Prostate gland (tissue), 2 donors: ENCODE data around the gene BTBD8.

- PRO-cap, result no peak
- RAMPAGE, long total RNA, 2 experiments, result start-site peak on the minus strand in 1 of 2 experiments, at chr1:91830038-91830701 at its widest, 5 reads per replicate
Observed at GRCh38 chr1:91830016-91830655, 55.8 kb downstream of the TGFBR3 start.

DNA sequence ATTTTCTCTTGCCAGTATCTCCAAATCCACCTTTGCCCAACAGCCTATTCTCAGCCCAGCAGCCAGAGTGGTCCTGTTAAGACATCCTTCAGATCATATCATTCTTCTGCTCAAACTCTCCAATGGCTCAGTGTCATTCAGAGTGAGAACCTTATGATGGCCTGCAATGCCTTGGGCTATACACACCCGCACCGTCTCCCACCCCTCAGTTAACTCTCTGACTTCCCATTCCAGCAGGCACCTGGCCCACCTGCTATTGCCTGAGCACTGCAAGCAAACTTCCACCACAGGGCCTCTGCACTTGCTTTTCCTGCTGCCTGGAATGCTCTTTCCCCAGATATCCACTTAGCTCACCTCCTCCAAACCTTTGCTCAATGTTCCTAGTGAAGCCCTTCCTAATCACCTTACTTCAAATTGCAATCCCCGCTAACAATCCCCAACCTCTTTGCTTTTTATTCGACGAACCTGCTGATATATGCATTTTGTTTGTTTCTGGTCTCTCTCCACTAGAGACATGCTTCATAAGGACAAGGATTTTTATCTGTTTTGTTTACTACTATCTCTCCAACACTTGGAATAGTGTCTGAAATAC, 36.7 kb downstream of the TGFBR3 start:
- PRO-cap, result no peak
- RAMPAGE, long total RNA, 2 experiments, result no peak in any of the 2 experiments

DNA sequence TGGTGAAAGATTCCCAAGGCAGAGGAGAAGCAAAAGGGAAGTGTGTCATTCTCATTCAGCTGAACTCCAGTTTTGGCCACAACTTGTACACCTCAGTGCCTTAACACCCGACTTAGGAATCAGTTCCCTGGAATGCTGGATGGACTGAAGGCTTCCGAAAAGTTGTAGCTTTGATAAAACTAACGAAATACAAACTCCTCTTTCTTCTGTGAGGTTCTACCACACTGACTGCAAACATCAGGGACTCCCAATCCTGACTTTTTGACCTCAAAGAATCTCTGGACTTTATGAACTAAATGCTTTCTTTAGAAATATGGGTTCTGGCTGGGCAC, 21.4 kb downstream of the TGFBR3 start:
- PRO-cap, result no peak
- RAMPAGE, long total RNA, 2 experiments, result no peak in any of the 2 experiments

DNA sequence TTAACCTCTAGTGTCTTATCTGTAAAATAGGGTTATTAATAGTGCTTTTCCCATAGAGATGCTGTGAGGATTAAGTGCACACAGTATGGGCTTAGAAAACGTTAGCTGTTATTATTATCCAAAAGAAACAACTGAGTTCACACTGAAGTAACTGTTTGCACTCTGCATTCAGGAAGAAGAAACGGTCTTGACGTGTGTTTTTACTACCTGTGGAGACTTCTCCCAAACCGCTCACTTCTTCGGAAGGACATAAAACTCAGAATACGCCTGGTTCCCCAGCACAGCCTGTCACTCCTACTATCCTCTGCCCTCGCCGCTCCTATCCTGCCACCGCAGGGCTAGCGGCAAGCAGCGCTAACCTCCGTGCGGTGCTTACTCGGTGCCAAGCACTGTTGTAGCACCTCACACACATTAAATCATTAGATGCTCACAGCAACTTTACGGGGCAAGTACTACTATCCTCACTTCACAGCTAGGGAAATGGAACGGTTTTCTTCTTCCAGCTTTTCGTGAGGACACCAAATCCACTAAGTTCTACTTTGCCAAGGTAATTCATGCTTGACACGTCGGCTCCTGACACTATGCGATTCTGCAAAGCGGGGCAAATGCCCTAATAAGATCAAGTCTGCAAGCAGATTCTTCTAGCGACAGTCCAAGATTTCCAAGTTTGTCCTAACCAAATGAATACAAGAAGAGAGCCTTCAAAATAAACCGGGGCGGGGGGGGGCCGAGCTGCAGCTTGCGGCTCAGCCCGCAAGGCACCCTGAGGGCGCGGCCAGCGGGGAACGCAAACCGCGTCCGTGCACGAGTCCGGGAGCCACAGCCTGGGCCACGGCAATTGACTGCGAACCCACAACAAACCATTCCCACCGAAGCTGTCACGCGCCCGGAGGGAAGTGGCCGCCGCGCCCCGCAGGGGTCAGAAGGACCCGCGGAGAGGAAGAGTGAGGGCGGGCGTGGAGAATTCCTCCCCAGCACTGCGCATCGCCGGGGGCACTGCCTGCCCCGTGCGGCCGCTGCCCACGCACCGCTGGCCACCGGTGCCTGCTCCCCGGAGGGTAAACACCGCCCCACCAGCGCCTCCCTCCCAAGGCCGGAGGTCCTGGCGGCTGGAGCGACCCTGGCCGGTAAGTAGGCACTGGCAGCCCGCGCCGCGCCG, 927 bp downstream of the TGFBR3 start:
- PRO-cap, result bidirectional peak, plus-strand start at position 790 of the sequence, minus-strand start at position 529 of the sequence
- RAMPAGE, long total RNA, 2 experiments, result no peak in any of the 2 experiments

GRCh38 chr1:92079735-92081144, at the start of gene BTBD8:
BTBD8 (plus strand) TSS chr1:92080345.
- PRO-cap, result unidirectional peak, plus-strand start at chr1:92080340; bidirectional peak, plus-strand start at chr1:92080565, minus-strand start at chr1:92080422
- RAMPAGE, long total RNA, 2 experiments, result start-site peak on the plus strand in 1 of 2 experiments, at chr1:92080336-92080346 at its widest, 29 reads per replicate

DNA sequence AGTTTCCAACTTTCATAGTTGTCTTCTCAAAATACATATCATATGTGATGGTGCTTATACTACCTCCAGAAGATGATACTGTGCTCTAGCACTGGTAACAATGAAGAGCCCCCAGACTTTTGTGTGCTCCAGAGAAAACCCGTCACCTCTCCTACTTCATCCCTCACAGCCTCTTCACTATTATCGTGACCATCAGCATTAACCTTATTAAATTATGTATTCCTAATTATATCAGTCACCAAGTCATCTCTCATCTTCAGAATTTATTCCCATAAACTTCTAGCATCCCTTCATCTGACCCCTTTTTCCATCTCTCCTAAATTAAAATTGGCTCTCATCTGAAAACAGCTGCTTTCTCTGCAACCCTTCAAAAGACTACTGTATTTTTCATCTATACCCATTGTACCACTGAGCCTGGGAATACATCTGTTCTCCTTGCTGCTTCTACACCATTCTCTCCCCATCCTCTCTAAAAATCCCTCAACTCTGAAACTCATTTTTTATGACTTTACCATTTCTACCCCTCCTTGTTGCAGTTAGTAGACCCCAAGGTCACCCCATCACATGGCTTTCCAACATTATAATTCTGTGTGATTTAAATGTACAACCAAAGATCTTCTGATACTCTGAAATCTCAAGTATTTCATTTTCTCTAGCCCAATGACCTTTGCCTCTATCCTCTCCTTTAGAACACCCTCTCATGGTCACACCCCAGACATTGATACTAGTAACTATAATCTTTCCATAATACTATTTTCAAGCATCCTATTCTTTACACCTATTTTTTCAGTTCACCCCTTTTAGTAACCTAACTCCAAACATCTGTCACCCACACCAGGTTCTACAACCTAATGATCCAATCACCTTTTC, 20.3 kb downstream of the GLMN start:
- PRO-cap, result no peak
- RAMPAGE, long total RNA, 2 experiments, result no peak in any of the 2 experiments

DNA sequence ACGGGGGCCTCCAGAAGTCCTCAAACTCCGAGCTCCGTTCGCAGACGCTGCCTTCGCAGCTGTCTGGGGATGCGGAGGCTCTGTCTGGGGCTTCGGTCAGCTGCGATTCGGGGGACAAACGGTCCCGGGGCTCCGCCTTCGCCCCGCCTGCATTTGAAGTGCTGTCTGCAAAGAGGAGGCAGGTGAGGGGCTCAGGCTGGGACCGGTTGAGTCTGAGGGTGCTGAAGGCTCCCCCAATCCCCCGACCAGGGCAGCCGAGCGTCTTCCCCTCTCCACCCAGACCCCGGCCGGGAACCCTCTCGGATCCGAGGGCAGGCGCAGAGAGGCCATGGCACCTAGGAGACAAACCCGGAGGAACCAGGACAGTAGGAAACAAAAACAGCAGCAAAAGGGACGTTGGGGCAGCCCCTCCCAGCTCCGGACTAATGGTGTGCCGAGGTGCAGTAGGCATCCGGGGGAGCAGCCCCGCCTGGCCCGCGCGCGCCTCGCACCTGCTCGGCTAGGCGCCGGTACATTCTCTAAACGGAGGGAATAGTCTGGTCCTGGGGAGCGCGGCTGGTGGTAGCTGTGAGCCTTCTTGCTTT, 3.8 kb downstream of the GFI1 start:
- PRO-cap, result no peak
- RAMPAGE, long total RNA, 2 experiments, result no peak in any of the 2 experiments

GRCh38 chr1:92857730-92858176, 25.9 kb downstream of the RPL5 start:
- PRO-cap, result no peak
- RAMPAGE, long total RNA, 2 experiments, result no peak in any of the 2 experiments

DNA sequence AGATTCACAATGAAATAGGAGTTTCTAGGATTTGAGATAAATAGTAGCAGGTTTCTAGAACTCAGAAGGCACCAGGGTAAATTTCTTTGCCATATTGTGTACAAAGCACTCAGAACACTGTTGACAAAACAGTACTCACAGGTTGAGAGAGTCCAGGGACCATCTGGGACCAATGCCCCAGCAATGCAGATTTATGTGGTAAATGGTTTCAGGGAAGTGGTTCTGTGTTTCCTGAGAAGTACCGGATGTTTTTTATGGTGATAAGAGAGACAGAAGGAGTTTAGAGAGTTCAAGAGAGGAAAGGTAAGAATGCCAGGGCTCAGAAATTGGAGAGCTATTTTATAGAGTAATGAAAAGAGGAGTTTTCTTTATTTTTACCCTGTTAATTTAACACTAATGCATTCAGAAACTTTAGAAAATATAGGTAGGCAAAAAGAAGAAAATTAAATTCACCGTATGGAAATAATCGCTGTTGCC, 29.6 kb upstream of the DIPK1A start:
- PRO-cap, result no peak
- RAMPAGE, long total RNA, 2 experiments, result no peak in any of the 2 experiments

GRCh38 chr1:93042391-93042952, 36.6 kb upstream of the MTF2 start:
- PRO-cap, result no peak
- RAMPAGE, long total RNA, 2 experiments, result no peak in any of the 2 experiments

- PRO-cap, result no peak
- RAMPAGE, long total RNA, 2 experiments, result no peak in any of the 2 experiments
Observed at GRCh38 chr1:93078435-93078952, 589 bp upstream of the MTF2 start.

GRCh38 chr1:93131156-93132116, 48.8 kb downstream of the TMED5 start:
- PRO-cap, result no peak
- RAMPAGE, long total RNA, 2 experiments, result no peak in any of the 2 experiments

GRCh38 chr1:93319745-93320584, 25.7 kb upstream of the DR1 start:
- PRO-cap, result no peak
- RAMPAGE, long total RNA, 2 experiments, result start-site peak on the minus strand in 1 of 2 experiments, at chr1:93320084-93320134 at its widest, 9 reads per replicate

- PRO-cap, result no peak
- RAMPAGE, long total RNA, 2 experiments, result no peak in any of the 2 experiments
Observed at GRCh38 chr1:93324405-93325222, 21.1 kb upstream of the DR1 start.

DNA sequence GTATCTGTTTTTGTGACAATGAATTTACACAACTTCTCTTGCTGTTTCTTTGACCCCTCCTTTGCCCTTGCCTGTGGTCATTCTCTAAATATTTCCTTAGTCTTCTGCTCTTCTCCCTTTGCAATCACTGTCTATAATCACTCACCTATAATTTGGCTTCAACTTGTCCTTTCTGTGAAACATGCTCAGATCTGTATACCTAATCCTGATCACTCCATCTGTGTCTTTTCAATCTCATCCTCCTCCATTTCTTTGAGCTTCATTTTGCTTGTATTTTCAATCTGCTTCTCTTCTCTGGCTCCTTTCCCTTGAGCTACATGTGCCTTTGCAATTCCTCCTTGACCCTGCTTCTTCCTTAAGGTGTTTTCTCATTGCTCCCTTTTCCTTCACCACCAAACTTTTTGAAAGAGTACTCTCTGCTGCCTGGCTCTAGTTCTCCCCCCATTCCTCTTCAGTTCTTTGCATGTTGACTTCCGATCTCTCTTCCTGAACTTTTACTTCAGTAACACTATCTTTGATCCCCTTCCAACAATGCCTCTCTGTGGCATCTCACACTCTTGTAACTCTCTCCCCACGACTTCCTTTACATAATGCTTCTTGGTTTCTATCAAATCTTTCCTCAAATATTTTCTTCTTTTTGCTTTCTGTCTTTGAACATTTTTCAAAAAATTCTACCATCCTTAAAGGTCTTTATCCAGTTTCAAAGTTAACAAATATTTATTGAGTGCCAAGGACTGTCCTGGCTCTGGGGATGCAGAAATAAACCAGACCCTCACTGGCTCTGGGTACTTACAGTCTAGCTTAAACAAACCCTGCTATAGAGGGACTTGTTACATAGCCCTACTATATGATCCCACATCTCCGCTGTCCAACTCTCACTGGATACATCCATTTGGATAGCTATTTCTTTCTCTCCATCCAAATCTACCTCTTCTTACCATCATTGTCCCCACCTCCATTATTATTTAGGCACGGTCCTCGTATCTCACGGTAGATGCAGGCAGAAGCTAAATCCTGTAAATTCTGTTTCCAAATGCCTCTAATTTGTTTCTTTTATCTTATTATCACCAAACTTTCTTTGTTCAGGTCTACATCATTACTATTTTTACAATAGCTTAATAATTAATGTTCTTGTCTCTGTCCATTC, 4.7 kb upstream of the DR1 start:
- PRO-cap, result no peak
- RAMPAGE, long total RNA, 2 experiments, result no peak in any of the 2 experiments

DNA sequence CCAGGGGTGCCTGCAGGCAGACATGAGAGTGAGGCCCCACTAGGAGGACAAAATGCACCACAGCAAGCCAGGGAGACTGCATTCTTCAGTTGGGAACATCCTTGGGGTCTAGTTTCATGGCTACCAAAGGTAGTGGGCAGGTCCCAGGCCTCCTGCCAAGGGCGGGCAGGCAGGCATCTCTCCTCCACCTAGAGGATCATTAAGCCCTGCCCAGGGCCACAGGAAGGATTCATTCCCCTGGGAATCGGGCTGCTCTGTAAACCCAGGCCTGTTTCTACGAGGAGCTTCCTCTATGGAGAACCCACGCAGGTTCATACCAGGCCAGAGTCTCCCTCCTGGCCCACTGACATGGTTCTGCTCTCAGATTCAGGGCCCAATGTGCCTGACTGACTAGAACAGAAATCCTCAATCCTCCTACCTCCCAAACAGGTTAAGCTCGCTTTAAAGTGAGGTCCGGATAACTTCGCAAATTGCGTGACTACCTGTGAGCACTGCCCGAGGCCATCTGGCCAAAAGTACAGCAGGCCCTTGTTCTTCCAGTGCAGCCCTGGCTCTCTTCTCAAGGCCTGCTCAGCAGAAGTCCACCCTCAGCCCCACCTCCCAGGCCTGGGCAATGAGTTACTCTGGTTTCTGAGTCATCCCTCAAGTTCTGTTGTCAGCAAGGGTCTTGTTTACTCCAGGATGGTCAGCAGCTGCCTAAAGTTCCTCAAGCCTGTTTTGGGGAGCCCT, 102.0 kb downstream of the BCAR3 start:
- PRO-cap, result no peak
- RAMPAGE, long total RNA, 2 experiments, result no peak in any of the 2 experiments

GRCh38 chr1:93582826-93583605, 98.6 kb downstream of the BCAR3 start:
- PRO-cap, result no peak
- RAMPAGE, long total RNA, 2 experiments, result no peak in any of the 2 experiments

GRCh38 chr1:93609409-93610175, 72.0 kb downstream of the BCAR3 start:
- PRO-cap, result no peak
- RAMPAGE, long total RNA, 2 experiments, result no peak in any of the 2 experiments

DNA sequence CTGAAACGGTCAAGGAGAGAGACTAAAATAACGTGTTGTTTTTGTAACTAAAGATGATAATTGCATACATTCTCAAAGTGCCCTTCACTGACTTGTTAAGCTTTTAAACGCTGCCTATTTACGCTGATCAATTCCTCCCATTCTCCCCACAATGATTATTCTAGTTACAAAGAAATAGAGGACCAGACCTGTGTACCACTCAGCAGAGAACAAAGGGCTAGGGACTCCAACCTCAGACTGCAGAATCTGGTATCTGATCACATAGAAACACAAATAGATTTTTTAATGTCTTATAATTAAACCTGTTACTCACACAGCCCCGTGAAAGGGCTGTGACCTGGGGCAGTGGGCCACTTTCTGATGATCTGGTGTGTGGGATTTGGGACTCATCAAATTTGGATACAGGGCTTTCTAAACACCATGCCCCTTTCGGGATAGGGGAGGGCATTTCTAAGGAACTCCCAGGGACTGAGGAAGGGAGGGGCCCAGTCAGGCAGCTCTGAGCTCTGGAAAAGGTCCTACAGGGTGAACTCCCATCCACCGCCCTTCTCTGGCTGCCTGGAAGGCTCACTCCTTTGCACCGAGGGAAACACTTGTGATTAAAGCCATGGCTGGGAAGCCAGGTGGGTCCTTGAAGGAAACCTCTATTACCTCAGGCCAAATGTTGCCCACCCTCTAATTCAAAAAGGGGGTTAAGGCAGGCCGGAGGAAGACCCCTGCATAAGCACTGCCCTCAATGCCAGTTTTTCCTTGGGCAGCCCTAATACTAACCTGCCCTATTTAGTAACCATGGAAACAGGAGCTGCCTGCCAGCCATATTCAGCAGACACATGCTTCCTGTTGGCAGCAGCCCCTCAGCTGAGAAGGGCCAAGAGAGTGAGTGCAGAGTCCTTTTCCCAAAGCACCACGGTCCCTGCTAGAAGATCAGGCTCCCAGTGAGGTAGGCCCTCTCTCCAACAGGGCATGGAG, 65.0 kb downstream of the BCAR3 start:
- PRO-cap, result no peak
- RAMPAGE, long total RNA, 2 experiments, result no peak in any of the 2 experiments

GRCh38 chr1:93844315-93844598, 34.7 kb downstream of the DNTTIP2 start:
- PRO-cap, result no peak
- RAMPAGE, long total RNA, 2 experiments, result no peak in any of the 2 experiments